Left lung (tissue), 1 donor: Measurements from ENCODE around the genes LYZL4, VIPR1, KLHL40, HHATL and TOPAZ1.

DNA sequence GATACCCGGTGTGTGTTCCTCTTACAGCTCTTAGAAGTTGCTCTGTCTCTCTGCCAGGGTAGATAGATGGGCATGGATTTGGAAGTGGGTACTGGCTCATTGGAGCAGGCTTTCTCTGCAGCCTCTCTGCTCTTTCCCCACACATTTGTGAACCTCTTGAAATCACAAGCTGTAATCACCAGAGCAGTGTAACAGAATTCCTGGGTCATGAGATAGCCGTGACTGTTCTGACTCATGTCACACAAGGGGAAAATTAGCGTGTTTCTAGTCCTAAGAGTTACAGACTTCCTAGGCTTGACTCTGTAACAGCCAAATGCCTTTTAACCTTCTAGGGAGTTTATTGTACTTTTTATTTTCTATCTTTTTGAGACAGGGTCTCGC, 54.8 kb upstream of the TRAK1 start:
- PRO-cap, result no peak

- PRO-cap, result unidirectional peak, minus-strand start at chr3:42066658
Measured at GRCh38 chr3:42066502-42067223, 24.5 kb upstream of the TRAK1 start.

DNA sequence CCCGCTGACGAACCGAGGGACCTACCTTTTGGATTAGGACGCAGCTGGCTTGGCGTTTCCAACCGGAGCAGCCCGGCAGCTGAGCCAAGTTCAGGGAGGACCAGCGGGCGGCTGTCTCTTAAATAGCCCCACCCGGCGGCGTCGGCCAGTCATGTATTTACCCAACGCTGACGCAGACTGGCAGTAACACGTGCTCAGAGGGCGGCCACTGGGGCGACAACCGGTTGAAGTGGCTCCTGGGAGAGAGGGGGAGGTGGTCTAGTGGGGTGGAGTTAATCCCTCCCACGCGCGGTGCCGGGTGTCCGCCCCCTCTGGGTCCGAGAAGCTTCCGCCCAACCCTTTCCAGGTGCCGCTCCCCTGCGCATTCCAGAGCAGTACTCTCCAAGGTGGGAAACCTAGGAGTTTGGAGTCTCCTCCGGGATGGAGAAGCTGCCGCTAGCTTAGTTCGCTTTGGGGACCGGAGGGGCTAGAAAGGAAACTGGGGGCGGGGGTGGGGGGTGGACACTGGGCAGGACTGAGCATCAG, 1.3 kb downstream of the CCK start:
- PRO-cap, result no peak

GRCh38 chr3:42410422-42410841, at the start of gene LYZL4:
TSS of gene LYZL4 (minus strand) at chr3:42410610.
- PRO-cap, result no peak

- PRO-cap, result bidirectional peak, plus-strand start at chr3:42502643, minus-strand start at chr3:42502400
Measured at GRCh38 chr3:42502124-42503353, at the start of gene VIPR1. TSS of gene VIPR1 (plus strand) at chr3:42502643.

- PRO-cap, result no peak
Measured at GRCh38 chr3:42581400-42581598, 468 bp downstream of the SEC22C start.

- PRO-cap, result no peak
Measured at GRCh38 chr3:42653772-42654010, 194 bp downstream of the ZBTB47 start.

DNA sequence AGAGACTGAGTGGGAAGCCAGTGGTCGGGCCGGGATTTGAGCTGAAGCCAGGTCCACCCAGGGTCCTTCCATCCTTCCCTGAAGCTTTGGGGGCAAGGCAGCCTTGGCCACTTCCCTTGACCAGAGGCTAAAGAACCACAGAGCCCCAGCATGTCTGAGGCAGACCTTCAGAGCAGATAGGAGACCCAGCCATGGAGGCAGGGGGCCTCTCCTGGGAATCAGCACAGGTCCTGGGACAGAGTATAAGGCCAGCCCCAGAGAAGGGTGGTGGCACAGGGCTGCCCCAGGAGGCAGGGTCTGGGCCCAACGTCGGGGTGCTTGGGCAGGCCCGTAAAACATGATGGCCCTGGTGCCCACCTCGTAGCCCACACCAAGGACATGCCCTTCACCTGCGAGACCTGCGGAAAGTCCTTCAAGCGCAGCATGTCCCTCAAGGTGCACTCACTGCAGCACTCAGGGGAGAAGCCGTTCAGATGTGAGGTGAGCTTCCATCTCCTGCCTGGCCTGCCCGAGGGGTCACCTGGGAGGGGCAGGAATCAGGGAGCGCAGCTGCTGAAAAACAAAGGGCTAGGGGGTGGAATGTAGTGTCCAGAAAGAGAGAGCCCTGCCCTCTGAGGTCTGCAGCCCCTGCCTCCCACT, 9.3 kb downstream of the ZBTB47 start:
- PRO-cap, result unidirectional peak, plus-strand start at position 522 of the sequence

GRCh38 chr3:42666341-42667140, 13.0 kb downstream of the ZBTB47 start:
- PRO-cap, result no peak

DNA sequence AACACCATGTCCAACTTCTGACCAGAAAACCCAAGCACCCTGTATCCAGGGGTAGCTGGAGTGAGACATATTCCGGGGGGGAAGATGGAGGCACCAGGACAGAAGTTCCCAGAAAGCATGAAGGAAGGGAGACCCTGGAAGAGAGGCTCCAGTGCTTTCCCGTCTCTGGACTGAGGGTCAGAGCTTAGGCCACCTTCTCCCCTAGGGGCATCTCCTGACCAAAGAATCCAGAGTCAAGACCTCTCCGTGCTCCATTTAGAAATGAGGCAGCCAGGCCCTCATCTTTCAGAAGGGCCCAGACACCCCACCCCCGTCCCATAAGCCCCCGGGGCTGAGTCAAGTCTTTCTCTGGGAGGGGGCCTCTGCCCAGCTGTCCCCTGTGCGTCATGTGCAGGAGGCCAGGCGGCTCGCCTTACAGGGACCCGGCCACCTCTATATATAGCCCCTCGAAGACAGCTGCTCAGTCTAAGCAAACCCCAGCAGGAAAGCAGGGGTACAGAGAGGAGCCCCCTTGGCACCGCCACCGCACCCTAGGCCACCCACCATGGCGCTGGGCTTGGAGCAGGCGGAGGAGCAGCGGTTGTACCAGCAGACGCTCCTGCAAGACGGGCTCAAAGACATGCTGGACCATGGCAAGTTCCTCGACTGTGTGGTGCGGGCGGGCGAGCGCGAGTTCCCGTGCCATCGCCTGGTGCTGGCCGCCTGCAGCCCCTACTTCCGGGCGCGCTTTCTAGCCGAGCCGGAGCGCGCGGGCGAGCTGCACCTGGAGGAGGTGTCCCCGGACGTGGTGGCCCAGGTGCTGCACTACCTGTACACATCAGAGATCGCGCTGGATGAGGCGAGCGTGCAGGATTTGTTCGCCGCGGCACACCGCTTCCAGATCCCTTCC, at the start of gene KLHL40:
Gene KLHL40 (plus strand): TSS at position 463 of the 889 bp plus-strand sequence.
- PRO-cap, result no peak

DNA sequence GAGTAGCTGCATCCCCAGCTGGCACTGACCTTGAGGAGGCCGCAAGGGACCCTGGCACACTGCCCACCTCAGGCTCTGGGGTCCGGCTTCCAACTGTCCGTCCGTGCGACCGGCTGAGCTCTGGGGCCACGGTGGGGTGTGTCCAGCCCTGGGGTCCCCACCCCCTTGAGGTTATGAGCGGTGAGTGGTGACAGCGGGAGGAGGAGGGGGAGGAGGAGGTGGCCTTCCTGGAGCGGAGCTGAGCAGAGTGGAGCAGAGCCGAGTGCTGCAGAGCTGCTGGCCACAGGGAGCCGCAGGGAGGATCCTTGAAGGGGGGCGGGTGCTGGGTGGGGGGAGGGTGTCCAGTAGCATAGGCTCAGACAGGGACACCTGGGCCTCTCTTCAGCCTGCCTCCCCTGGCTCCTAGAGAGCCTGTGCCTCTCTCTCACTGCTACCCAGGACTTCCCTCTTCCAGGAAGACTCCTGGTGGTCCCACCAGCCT, at the start of gene HHATL:
Gene HHATL (minus strand): TSS at position 249 of the 481 bp plus-strand sequence.
- PRO-cap, result no peak

GRCh38 chr3:42853589-42854112, 22.0 kb downstream of the CYP8B1 start:
- PRO-cap, result no peak

DNA sequence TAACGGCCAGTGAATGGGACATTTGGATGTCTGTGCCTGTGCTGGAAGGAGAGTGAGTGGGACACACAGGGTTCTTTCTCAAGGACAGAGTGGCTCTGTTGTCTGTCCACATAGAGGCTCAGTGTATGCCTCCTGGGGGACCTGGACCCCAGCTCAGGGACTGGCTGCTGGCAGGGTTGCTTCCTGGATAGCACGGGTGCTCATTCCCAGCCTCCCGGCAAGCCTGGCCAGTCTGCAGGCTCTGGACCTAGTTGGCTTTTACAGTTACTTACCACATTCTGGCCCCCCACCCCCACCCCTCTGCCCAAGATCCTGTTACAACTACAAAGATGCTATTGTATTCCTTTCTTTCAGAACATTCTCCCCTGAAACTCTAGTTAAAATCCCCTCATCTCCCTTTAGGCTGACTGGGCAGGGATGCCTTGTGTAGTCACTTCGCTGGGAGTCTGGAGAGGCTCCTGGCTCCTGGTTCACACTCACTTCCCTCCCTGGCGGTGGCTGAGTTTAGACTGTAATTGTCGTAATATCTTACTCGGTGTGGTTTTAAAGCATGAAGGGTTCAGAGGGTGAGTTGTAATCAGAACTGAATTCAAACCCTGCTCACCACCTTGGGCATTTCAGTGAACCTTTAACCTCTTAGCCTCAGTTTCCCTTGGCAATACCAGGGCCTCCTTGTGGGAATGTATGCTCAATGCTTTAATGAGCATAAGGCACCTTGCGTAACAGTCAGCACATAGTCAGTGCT, 12.8 kb downstream of the GASK1A start:
- PRO-cap, result no peak

- PRO-cap, result no peak
Measured at GRCh38 chr3:43000855-43001708, 22.0 kb downstream of the GASK1A start.

DNA sequence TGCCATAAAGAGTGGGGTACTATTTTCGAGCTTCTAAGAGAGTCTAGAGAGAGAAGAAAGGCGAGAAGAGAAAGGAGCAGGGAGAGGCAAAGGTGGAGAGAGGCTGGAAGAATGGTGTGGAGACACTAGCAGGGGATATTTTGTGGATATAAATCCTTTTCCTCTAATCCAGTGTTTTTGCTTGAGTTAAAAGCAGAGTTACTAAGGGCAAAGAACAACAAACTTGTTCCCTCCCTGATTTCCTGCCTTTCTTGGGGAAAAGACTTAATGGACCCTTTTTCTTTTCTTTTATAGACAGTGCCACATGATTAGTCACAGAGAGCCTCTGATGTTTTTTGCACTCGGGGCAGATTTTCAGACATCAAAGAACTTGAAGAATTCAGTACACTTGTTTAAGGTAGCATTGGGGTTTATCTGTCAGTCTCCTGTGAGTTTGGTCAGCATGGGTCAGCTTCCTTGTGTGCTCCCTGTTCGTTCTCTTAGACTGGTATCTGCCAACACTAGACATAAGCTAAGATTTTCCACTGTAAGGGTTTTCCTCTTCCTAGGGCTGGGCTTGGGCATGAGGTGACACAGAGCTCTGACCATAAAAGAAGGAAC, 86.6 kb upstream of the POMGNT2 start:
- PRO-cap, result no peak

DNA sequence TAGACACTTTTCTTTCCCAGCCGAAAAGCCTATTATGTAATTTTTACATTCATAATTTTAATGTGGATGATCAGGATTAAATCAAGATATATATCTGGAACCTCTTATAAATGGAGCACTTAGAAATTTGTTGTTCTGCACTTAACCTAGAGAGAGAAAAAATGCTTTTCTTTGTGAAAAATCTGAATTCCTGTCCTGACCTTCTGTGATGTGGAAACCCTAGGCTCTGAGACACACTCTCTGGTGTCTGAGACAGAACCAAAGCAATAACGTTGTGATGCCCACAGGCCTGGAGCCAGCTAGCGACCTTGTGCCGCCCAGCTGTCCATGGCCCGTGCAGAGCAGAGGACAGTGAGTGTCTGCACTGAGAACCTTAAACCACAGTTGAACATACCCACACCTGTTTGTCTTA, 62.4 kb downstream of the SNRK start:
- PRO-cap, result no peak

- PRO-cap, result no peak
Measured at GRCh38 chr3:43405917-43406417, 119.6 kb downstream of the SNRK start.

GRCh38 chr3:43748182-43748696, 57.5 kb downstream of the ABHD5 start:
- PRO-cap, result no peak

DNA sequence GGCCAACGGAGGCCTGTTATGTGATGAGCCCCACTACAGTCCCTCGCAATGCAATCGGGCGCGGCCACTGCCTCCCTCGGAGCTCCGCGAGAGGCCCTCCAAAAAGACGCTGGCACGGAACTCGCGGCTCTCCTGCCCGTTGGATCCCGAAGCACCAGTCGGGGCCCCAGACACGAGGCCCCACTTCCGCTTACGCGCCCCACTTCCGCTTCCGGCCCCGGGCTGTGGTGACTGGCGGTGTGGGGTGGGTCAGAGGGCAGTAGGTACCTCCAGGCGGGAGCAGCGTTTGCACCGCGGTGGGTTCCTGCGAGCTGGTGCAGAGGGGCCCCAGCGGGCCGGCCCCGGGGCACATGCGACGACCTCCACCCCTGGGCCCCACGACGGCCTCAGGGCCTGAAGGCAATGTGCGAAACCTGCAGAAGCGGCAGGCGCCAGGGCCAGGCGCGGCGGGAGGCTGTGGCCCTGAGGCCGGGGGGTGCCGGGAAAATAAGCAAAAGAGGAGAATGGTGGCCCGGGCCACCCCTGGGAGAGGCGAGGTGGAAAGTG, at the start of gene TOPAZ1:
Gene TOPAZ1 (plus strand): TSS at position 183 of the 546 bp plus-strand sequence.
- PRO-cap, result no peak

DNA sequence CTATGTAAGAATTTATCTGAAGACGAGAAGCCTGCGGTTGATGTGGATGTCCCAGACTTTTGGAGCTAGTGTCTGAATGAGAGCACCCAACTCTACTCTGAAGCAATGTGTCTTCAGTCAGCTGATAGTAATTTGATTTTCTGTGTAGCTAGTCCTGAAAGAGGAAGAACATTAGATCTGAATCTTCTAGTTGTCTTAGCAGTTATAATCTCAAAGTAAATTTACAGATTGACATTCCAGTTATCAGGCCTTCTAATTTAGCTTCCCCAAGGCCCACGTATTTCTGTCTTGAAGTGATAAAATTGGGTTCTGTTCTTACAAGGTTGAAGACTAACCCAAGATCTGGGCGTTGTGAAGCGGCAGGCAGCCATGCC, 1.5 kb downstream of the TCAIM start:
- PRO-cap, result no peak